Bronchus fibroblast of lung (primary cell): ENCODE measurements around the genes NNT and PARP8.

- RAMPAGE, long total RNA: no peak
These were observed 1.1 kb upstream of the NNT start for GRCh38 chr5:43601947-43602262.

DNA sequence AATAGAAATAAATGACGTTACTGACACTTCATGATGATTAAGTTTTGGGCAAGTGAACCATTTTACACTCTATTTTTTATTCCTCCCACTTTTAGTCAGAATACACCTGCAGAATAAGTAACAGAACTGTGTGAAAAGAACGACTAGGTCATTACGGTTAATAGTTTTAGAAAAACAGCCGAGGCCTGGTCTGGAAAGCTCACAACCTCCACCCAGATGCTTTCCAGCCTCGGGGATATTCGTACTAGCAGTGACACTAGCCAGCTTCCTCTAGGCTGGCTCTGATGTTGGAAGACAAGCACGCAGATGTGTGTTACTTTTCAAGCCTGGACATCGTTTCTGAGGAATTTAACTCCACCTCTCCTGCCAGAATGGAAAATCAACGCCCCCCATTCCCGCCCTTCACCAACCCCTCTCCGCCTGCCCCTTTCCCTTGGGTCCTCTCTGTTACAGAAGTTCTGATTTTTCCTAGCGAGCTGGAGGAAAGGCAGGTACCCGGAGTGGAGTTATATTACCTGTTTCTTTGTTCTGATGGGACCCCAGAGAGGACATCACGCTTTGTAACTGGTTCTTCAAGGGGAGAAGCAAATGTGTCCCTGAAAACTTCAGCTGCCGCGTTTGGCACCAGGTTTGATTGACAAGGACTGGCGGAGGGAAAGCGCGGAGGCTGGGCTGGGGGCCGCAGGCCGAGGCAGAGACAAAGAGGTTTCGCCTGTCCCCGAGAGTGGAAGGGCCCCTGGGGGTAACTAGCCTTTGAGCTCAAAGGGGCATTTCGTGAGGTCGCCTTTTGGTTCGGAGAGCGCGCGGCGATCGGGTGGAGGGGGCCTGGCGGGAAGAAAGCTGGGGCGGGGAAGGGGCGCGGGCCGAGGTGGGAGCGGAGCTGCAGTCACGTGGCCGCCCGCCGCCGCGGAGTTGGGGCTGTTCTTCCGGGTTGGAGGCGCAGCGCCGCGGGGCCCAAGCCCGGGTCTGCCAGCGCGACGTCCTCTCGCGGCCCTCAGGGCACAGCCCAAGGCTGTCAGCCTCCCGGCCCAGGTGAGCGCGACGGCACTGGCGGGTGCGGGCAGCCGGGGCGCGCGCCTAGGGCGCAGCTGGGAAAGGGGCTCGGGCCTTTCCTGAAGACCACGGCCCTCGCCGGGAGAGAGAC, at the start of gene NNT:
NNT (plus strand) TSS at position 918 of the 1,144 bp plus-strand sequence.
- RAMPAGE, long total RNA: start-site peak on the plus strand centred at position 435 of the sequence, 80 bp wide, 37 and 24 reads in 2 replicates; start-site peak on the plus strand centred at position 962 of the sequence, 71 bp wide, 212 and 108 reads in 2 replicates

DNA sequence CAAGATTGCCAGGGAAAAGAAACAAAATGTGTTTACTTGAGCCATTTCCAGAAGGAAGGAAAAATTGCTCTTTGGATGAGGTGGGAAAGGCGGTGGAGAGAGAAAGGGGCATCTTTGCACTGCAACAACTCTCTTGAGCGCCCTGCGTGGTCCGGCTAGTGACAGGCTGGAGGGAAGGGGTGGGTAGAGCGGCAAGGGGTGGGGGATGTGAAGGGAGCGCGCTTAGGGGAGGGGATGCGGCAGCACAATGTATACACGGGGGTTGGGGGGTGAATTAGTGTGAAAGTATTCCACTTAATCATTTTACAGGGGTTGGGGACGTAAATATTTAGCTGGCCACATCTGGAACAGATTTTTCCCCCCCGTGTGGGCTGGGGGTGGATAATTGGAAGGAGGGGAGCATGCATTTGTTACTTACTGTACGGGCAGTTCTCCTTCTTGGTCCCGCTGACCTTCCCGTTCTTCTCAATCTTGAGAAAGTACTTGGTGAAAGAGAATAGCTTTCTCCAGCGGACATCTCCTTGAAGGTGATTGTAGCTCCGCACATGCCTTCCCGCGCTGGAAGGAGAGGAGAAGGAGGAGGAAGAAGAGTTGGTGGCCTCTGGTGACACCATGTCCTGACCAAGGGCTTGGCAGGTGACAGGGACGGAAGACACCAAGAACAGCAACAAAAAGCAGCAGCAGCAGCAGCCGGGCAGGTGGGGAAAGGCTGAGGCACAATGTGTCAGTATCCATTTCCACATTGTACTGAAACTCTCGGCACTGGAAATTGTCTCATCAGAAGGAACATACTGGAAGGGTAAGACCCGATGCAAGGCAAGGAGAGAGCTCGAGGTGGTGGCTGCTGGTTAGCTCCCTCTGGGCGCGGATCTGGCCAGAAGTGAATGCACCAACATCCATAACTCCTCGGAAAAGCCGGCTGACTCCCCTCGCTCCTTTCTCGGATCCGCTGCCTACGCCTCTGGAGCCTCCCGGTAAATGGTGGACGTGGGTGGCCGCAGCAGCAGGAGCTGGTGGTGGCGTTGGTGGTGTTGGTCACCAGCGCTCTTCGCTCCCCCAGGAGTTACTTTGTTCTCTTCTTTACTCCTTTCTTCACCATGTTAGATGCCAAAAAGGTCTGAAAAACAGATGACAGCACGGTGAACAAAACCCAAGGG, 902 bp downstream of the FGF10 start:
- RAMPAGE, long total RNA: no peak

DNA sequence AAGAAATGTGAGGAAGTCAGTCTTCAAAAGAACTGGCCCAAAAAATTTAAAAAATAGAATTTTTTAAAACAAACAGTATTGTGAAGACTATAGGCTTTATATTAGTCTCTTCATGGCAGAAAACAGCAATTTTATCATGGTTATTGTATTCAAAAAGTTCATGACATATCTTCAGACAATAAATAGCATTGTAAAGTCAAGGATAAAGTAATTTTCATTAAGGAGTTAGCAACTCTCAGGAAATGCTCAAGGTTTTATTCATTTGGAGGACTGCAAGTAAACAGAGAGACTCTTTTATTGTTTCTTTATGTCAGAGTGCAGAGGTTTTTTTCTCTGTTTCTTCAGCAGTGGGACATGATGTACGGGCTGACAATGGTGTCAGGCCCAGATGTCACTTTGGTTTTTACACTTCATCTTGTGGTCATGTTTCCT, 72.9 kb upstream of the PARP8 start:
- RAMPAGE, long total RNA: no peak

- RAMPAGE, long total RNA: no peak
These were observed at the start of gene PARP8 for GRCh38 chr5:50666225-50667130. PARP8 (plus strand) TSS chr5:50666637.

- RAMPAGE, long total RNA: no peak
These were observed 1.8 kb downstream of the PARP8 start for GRCh38 chr5:50668198-50668659.

- RAMPAGE, long total RNA: no peak
These were observed 303.6 kb downstream of the PARP8 start for GRCh38 chr5:50969967-50970459.

GRCh38 chr5:51389255-51390179, 6.3 kb downstream of the ISL1 start:
- RAMPAGE, long total RNA: no peak

DNA sequence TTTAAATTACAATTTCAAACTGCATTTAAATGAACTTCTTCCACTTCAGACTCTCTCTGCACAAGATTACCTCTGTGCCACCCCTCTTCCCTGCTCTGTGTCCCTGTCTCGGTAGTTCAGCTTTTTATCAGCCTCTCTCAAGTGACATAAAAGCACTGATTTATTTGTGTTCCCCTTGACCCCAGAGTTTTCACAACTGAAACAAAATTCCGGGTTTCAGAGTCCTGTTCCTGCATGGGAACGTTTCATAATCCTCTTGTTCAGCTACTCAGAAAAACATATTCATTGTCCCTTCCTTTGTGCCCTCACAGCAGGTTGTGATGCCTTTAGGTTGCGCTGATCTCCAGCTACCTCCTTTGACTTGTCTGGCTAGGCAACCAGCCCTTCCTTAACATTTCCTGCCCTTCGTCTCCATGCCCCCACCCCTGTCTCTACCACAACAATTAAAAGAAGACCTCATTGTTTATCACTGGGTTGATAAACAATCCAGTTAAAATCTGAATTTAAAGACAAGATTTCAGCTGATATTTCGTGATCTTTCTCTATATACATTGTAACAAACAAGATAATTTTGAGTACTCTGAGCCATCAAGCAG, 13.6 kb upstream of the ITGA1 start:
- RAMPAGE, long total RNA: no peak

GRCh38 chr5:52918673-52919109, 70.5 kb upstream of the ITGA2 start:
- RAMPAGE, long total RNA: no peak

DNA sequence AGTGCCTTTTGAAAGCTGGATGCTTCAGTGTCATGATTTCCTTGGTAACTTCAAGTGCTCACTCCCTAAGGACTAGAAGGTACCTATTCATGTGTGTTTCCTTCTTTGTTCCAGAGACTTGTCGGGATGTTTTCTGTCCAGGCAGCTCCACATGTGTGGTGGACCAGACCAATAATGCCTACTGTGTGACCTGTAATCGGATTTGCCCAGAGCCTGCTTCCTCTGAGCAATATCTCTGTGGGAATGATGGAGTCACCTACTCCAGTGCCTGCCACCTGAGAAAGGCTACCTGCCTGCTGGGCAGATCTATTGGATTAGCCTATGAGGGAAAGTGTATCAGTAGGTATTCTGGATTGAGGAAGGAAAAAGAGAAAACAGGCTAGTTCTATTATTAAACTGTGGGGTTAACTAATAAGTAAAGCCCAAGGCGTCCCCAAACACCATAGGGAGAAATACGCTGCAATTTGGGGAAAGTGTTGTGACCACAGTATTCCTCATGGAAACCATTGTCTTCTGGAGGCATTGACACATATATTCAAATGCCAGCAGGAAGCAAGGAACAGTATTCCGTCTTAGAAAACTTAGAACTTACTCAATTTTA, 3.6 kb downstream of the FST start:
- RAMPAGE, long total RNA: no peak

DNA sequence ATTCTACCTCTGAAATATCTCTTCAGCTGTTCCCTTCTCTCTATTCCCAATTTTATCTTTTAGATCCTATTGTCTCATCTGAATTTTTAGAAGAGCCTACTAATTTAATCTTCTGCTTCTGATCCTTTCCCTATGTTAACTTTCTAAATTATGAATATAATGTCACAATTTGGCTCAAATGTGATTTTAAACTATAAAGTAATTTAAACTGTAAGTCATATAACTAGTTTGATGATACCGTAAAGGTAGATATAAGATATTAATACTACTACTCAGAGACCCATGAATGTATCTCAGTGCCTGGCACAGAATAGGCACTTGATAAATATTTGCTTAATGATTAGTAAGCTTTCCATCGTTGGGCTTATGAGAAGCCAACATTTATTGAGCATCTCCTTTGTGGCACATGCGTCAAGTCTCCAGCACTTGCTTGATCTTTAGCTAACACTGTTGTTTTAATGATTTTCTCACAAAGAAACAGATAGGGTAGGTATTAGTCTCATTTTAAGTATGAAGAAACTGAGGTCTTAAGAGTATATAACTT, 259.5 kb downstream of the ARL15 start:
- RAMPAGE, long total RNA: no peak

DNA sequence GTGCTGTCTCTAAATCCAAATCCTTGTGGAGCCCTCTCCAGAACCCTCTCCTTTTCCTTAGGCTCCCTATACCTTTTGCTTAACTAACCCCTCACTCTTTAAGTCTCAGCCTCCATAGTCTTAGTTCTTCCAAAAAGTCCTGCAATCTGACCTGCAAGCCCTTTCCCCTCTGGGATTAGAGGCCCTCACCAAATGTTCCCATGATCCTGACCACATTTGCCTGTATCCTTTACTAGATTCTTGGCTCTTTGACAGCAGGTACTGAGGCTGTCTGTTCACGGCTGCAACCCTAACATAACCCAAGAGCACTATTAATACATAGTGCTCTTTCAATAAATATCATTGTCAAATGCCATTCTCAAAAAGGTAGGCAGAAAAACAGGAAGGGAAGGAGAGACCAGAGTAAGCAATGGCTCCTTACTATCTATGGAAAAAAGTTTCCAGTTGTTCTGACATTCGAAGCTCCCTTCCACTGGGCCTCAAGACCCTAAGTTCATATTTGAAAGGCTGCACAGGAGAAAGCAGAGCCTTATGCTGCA, 78.3 kb downstream of the ARL15 start:
- RAMPAGE, long total RNA: no peak

- RAMPAGE, long total RNA: no peak
These were observed 6.6 kb downstream of the ARL15 start for GRCh38 chr5:54303728-54304182.

- RAMPAGE, long total RNA: no peak
These were observed 1.4 kb upstream of the ARL15 start for GRCh38 chr5:54311790-54312137.

DNA sequence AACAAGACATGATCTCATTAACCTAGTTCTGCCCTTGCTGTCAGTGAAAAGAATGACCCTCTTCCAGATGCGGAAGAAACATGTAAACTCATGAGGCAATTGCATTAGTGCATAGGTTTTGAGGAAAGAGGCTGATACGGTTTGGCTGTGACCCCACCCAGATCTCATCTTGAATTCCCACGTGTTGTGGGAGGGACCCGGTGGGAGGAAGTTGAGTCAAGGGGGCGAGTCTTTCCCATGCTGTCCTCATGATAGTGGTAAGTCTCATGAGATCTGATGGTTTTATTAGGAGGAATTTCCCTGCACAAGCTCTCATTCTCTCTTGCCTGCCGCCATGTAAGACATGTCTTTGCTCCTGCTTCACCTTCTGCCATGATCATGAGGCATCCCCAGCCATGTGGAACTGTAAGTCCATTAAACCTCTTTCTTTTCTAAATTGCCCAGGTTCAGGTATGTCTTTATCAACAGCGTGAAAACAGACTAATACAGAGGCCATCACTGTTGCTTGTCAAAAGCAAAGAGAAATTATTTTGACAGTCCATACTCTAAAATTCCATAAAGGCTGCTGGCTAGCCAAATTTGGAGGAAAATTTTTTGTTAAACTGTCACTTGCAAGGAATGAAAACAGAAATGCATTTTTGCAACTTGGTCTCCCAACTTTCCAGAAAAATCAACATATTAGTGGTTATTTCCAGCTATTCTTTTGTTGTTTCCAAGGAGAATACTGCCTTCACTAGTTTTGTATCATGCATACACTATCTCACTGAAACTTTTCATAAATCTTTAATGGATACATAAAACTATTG, 3.2 kb upstream of the ARL15 start:
- RAMPAGE, long total RNA: no peak

DNA sequence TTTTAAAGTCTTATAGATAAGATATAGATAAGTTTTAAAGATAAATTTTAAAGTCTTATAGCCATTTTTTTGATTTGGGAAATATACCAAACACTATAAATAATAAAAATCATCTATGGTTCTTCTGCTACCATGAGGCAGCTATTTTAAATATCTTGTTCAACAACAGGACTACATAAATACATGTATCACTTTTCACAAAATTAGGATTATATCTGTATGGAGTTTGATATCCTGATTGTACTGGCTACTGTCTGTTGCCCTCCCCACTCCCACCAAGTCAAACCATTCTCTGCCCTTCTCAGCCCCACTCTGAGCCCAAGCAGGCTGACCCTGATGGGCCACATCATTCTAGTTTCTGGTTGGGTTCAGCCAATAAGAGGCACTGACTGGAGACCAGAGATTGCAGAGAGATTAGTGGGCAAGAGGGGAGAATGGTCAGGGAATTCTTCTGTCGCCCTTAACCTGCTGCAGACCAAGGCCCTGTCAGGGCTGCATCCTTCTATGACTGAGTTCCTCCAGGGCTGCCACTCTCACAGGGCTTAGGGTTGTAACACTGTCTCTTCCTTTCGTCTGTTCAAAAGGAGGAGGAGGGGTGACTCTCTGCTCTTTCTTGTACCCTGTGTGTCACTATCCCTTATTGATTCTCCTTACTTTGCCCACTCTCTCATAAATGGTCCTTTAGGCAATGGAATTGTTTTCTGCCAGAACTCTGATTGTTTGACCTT, 2.7 kb downstream of the HSPB3 start:
- RAMPAGE, long total RNA: no peak

GRCh38 chr5:54526470-54527281, 9.1 kb downstream of the SNX18 start:
- RAMPAGE, long total RNA: no peak

GRCh38 chr5:54673396-54674393, 156.1 kb downstream of the SNX18 start:
- RAMPAGE, long total RNA: no peak

DNA sequence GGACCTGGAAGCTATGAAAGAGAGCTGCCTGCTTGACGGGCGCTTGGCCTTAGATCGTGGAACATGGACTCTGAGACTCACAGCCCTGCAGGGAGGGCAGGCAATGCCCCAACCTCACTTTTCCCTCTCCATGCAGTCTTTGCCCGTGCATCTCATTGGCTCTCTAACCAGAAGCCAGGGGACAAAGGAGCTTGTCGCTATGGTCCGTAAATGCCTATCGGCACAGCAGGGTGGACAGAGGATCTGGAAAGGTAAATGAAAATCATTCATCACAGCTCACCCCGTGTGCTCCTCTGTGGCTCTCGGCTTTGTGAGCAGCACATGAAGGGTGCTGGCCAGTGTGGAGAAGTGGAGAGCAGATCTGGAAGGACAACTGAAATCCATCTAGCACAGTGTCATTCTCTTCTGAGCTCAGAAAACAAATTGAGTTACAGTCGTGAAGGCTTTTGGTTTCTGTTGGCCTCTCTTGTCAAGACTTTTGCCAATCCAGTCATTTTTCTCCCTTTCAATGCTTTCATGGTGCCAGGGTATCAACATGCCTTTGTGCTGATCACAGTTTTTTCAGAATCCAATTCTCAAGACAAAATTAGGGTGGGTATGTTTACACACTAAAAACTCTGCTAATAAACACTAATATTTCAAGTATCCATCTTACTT, 186.2 kb downstream of the SNX18 start:
- RAMPAGE, long total RNA: no peak